ENCODE data around the genes NNAT and RALGAPB.

- RAMPAGE, long total RNA: no peak
- RRBS: 85% methylated on average over 8 of the region's 50 CpGs
PRO-cap:
- standard: no peak
- CoPRO, capped RNA only, 2 experiments: no peak in any of the 2 experiments
- CoPRO, capped and uncapped RNA, 2 experiments: no peak in any of the 2 experiments
- CoPRO, uncapped RNA only, 2 experiments: no peak in any of the 2 experiments
CAGE:
- cytosol, long polyA plus RNA: no peak
- long polyA plus RNA: no peak
- nucleolus, long total RNA: no peak
- nucleus, long polyA plus RNA: no peak
Observed at GRCh38 chr20:37403132-37404450, 57.7 kb downstream of the SRC start.

DNA sequence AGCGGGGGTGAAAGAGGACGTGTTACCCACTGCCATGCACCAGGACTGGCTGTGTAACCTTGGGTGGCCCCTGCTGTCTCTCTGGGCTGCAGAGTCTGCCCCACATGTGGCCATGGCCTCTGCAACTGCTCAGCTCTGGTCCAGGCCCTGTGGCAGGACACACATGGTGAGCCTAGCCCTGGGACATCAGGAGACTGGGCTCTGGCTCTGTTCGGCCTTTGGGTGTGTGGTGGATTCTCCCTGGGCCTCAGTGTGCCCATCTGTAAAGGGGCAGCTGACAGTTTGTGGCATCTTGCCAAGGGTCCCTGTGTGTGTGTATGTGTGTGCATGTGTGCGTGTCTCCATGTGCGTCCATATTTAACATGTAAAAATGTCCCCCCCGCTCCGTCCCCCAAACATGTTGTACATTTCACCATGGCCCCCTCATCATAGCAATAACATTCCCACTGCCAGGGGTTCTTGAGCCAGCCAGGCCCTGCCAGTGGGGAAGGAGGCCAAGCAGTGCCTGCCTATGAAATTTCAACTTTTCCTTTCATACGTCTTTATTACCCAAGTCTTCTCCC, 58.7 kb downstream of the SRC start:
- RAMPAGE, long total RNA: no peak
- RRBS: no CpG with 5 or more reads among the region's 8 CpGs
PRO-cap:
- standard: no peak
- CoPRO, capped RNA only, 2 experiments: no peak in any of the 2 experiments
- CoPRO, capped and uncapped RNA, 2 experiments: no peak in any of the 2 experiments
- CoPRO, uncapped RNA only, 2 experiments: no peak in any of the 2 experiments
CAGE:
- cytosol, long polyA plus RNA: no peak
- long polyA plus RNA: no peak
- nucleolus, long total RNA: no peak
- nucleus, long polyA plus RNA: no peak

DNA sequence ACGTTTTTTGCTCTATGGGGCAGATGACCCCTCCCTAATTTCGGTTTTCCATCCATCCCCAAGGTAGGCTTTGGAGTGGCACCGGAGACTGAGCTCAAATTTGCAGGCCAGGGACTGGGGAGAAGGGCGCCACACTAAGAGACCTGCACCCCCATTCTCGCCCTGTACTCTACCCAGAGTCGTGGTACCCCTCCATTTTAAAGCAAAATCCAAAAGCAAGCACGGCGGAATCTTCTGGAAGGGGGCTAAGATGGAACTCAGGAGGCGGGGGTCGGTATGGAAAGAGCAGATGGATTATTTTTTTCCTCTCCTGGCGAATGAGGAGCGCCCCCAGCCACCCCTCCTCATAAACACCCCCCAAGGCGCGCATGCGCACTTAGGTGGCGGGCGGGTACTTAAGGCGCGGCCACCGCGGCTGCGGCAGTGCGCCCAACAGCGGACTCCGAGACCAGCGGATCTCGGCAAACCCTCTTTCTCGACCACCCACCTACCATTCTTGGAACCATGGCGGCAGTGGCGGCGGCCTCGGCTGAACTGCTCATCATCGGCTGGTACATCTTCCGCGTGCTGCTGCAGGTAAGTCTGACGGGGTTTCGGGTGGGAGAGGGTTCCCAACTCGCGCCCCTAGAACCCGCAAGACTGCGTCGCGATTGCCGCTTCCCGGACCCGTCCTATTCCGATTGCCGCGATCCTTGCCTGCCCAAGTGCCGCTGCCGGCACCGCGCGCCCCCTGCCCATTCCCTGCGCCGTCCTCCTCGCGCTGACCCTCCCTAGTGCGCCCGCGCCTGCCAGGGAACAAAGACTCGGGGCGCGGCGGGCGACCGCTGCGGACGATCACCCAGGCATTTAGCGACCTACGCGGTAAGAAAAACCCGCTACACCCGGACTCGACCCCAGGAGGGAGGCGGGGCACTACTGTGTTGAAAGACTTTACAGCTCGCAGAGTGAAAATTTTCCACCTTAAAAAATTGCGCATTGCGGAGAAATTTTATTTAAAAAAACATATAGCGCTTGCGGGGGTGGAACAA, at the start of gene NNAT:
TSS of gene NNAT (plus strand) at position 423 of the 1,028 bp plus-strand sequence.
- RAMPAGE, long total RNA: no peak
- RRBS: 97% methylated on average over 7 of the region's 81 CpGs
PRO-cap:
- standard: no peak
- CoPRO, capped RNA only, 2 experiments: no peak in any of the 2 experiments
- CoPRO, capped and uncapped RNA, 2 experiments: no peak in any of the 2 experiments
- CoPRO, uncapped RNA only, 2 experiments: no peak in any of the 2 experiments
CAGE:
- cytosol, long polyA plus RNA: no peak
- long polyA plus RNA: no peak
- nucleolus, long total RNA: no peak
- nucleus, long polyA plus RNA: no peak

DNA sequence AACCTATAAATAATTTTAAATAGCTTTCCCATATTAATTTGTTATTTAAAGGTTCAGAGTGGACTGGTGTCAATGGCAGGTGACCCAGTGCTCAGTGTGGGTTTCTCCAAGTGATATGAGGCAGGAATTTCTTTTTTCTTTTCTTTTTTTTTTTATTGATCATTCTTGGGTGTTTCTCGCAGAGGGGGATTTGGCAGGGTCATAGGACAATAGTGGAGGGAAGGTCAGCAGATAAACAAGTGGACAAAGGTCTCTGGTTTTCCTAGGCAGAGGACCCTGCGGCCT, 23.6 kb downstream of the CTNNBL1 start:
- RAMPAGE, long total RNA: no peak
- RRBS: no CpG with 5 or more reads among the region's 2 CpGs
PRO-cap:
- standard: no peak
- CoPRO, capped RNA only, 2 experiments: no peak in any of the 2 experiments
- CoPRO, capped and uncapped RNA, 2 experiments: no peak in any of the 2 experiments
- CoPRO, uncapped RNA only, 2 experiments: no peak in any of the 2 experiments
CAGE:
- cytosol, long polyA plus RNA: no peak
- long polyA plus RNA: no peak
- nucleolus, long total RNA: no peak
- nucleus, long polyA plus RNA: no peak

GRCh38 chr20:38083254-38083742, 49.8 kb downstream of the RPRD1B start:
- RAMPAGE, long total RNA: no peak
- RRBS: no CpG with 5 or more reads among the region's 6 CpGs
PRO-cap:
- standard: no peak
- CoPRO, capped RNA only, 2 experiments: no peak in any of the 2 experiments
- CoPRO, capped and uncapped RNA, 2 experiments: no peak in any of the 2 experiments
- CoPRO, uncapped RNA only, 2 experiments: no peak in any of the 2 experiments
CAGE:
- cytosol, long polyA plus RNA: no peak
- long polyA plus RNA: no peak
- nucleolus, long total RNA: no peak
- nucleus, long polyA plus RNA: no peak

GRCh38 chr20:38083743-38084123, 50.2 kb downstream of the RPRD1B start:
- RAMPAGE, long total RNA: no peak
- RRBS: no CpG with 5 or more reads among the region's 6 CpGs
PRO-cap:
- standard: no peak
- CoPRO, capped RNA only, 2 experiments: no peak in any of the 2 experiments
- CoPRO, capped and uncapped RNA, 2 experiments: no peak in any of the 2 experiments
- CoPRO, uncapped RNA only, 2 experiments: no peak in any of the 2 experiments
CAGE:
- cytosol, long polyA plus RNA: no peak
- long polyA plus RNA: no peak
- nucleolus, long total RNA: no peak
- nucleus, long polyA plus RNA: no peak

- RAMPAGE, long total RNA: no peak
- RRBS: no CpG with 5 or more reads among the region's 16 CpGs
PRO-cap:
- standard: no peak
- CoPRO, capped RNA only, 2 experiments: no peak in any of the 2 experiments
- CoPRO, capped and uncapped RNA, 2 experiments: no peak in any of the 2 experiments
- CoPRO, uncapped RNA only, 2 experiments: no peak in any of the 2 experiments
CAGE:
- cytosol, long polyA plus RNA: no peak
- long polyA plus RNA: no peak
- nucleolus, long total RNA: no peak
- nucleus, long polyA plus RNA: no peak
Observed at GRCh38 chr20:38141039-38141432, 24.0 kb downstream of the TGM2 start.

- RAMPAGE, long total RNA: no peak
- RRBS: no CpG with 5 or more reads among the region's 20 CpGs
PRO-cap:
- standard: bidirectional peak, plus-strand start at chr20:38343516, minus-strand start at chr20:38343447
- CoPRO, capped RNA only, 2 experiments: peak in 2 of 2 experiments; most common plus-strand start chr20:38343516 (in 2); most common minus-strand start chr20:38343447 (in 2)
- CoPRO, capped and uncapped RNA, 2 experiments: no peak in any of the 2 experiments
- CoPRO, uncapped RNA only, 2 experiments: no peak in any of the 2 experiments
CAGE:
- cytosol, long polyA plus RNA: no peak
- long polyA plus RNA: no peak
- nucleolus, long total RNA: no peak
- nucleus, long polyA plus RNA: no peak
Observed at GRCh38 chr20:38342992-38343784, 3.1 kb upstream of the LBP start.

- RAMPAGE, long total RNA: no peak
- RRBS: no CpG with 5 or more reads among the region's 14 CpGs
PRO-cap:
- standard: no peak
- CoPRO, capped RNA only, 2 experiments: no peak in any of the 2 experiments
- CoPRO, capped and uncapped RNA, 2 experiments: no peak in any of the 2 experiments
- CoPRO, uncapped RNA only, 2 experiments: peak in 2 of 2 experiments; most common minus-strand start chr20:38425892 (in 2)
CAGE:
- cytosol, long polyA plus RNA: no peak
- long polyA plus RNA: no peak
- nucleolus, long total RNA: no peak
- nucleus, long polyA plus RNA: no peak
Observed at GRCh38 chr20:38425597-38426560, 46.8 kb upstream of the RALGAPB start.

GRCh38 chr20:38472329-38473679, at the start of gene RALGAPB:
RALGAPB (plus strand) TSS chr20:38472843.
- RAMPAGE, long total RNA: no peak
- RRBS: 2% methylated on average over 35 of the region's 95 CpGs
PRO-cap:
- standard: bidirectional peak, plus-strand start at chr20:38472862, minus-strand start at chr20:38472648
- CoPRO, capped RNA only, 2 experiments: peak in 2 of 2 experiments; most common plus-strand start chr20:38472862 (in 2); most common minus-strand start chr20:38472557 (in 1)
- CoPRO, capped and uncapped RNA, 2 experiments: peak in 2 of 2 experiments; most common plus-strand start chr20:38472862 (in 2); most common minus-strand start chr20:38472560 (in 1)
- CoPRO, uncapped RNA only, 2 experiments: peak in 2 of 2 experiments; most common plus-strand start chr20:38472848 (in 1); most common minus-strand start chr20:38472571 (in 1)
CAGE:
- cytosol, long polyA plus RNA: no peak
- long polyA plus RNA: start-site peak on the plus strand at chr20:38472816-38472963, 45 and 90 reads in 2 replicates
- nucleolus, long total RNA: no peak
- nucleus, long polyA plus RNA: start-site peak on the plus strand at chr20:38472813-38472914, 27 and 72 reads in 2 replicates

DNA sequence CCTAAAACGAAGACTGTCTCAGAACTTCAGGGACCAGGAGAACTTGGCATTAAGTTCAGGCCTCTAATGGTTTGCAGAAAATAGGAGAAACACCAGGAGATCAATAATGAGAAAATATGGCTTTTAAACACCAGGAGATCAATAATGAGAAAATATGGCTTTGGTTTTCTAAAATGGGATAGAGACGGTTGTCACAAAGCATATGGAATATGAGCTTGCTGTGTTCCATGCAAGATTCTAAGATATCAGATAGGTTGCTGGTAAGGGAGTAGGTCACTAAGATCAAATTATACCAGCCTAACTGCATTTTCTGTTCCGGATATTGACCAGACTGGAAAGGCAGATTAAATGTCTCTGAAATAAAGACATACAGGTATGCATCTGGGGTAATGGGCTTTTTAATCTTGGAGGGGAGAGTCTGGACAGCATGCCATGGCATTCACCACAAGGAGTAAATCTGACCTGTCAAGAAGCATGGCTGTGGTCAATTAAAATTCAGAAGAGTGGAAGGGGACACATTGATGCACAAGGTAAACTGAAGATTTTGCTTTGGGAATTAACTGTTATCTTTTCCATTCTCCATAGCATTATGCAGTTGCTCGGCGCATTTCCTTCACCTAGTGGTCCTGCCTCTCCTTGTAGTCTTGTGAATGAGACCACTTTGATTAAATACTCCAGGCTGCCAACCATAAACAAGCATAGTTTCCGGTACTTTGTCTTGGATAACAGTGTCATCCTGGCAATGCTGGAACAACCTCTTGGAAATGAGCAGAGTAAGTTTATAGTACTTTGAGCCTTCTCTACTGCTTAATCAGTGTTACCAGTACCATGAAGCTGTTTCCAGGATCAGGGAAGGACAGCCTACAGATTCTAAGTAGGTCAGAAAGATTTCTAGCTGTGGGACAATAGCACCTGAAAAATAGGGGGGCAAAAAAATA, 35.1 kb upstream of the ADIG start:
- RAMPAGE, long total RNA: no peak
- RRBS: no CpG with 5 or more reads among the region's 6 CpGs
PRO-cap:
- standard: no peak
- CoPRO, capped RNA only, 2 experiments: no peak in any of the 2 experiments
- CoPRO, capped and uncapped RNA, 2 experiments: no peak in any of the 2 experiments
- CoPRO, uncapped RNA only, 2 experiments: no peak in any of the 2 experiments
CAGE:
- cytosol, long polyA plus RNA: no peak
- long polyA plus RNA: no peak
- nucleolus, long total RNA: no peak
- nucleus, long polyA plus RNA: no peak

- RAMPAGE, long total RNA: no peak
- RRBS: no CpG with 5 or more reads among the region's 21 CpGs
PRO-cap:
- standard: no peak
- CoPRO, capped RNA only, 2 experiments: no peak in any of the 2 experiments
- CoPRO, capped and uncapped RNA, 2 experiments: no peak in any of the 2 experiments
- CoPRO, uncapped RNA only, 2 experiments: no peak in any of the 2 experiments
CAGE:
- cytosol, long polyA plus RNA: no peak
- long polyA plus RNA: no peak
- nucleolus, long total RNA: no peak
- nucleus, long polyA plus RNA: no peak
Observed at GRCh38 chr20:38779181-38780041, 26.1 kb upstream of the PPP1R16B start.

- RAMPAGE, long total RNA: no peak
- RRBS: no CpG with 5 or more reads among the region's 37 CpGs
PRO-cap:
- standard: no peak
- CoPRO, capped RNA only, 2 experiments: no peak in any of the 2 experiments
- CoPRO, capped and uncapped RNA, 2 experiments: no peak in any of the 2 experiments
- CoPRO, uncapped RNA only, 2 experiments: no peak in any of the 2 experiments
CAGE:
- cytosol, long polyA plus RNA: no peak
- long polyA plus RNA: no peak
- nucleolus, long total RNA: no peak
- nucleus, long polyA plus RNA: no peak
Observed at GRCh38 chr20:38806777-38807740, 1.6 kb downstream of the PPP1R16B start.

DNA sequence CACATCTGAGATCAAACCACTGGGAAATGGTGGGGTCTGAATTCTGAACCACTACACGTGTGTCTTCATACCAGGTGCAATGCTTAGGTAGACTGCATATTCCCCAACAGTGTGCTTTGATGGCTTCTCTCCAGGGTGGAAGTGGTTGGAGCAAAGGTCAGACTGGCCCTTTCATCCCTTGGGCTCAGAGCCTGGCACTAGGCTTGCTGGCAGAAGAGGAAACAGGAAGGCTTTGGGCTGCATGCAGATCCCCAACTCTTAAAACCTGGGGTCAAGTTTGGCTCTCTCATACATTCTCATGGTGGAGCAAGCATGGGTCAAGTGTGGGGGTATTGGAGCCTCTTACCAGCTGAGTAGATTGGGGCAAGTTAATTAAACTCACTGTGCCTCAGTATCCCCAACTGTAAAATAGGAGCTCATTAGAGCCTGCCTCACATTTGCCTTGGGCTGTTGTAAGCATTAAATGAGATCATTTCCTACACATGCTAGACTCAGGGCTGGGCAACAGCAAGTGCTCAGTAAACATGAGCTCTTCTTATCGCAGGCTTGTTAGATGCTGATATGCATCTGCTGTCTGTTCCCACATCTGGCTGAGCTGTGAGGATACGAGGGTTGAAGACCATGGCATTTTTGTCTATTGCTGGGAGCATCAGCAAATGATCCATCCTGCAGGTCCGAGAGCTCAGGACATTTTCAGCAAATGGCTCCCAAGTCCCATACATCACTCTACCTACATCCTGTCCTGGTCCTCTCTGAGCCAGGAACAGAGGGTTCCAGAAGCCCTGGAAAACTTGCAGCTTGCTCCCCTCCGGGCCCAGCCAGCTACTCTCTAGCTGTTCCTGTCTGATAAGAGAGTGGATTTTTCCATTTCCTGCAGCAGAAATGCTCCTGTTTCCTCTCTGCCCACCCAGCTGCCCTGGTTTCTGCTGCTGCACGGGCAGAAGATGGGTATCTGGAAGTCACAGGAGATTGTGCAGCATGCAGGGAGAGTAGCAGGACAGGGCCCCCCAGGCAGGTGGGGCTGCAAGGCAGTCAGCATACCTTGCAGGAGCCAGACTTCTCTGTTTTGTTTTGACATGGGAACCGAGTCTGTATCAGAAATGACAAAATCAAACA, 51.4 kb upstream of the FAM83D start:
- RAMPAGE, long total RNA: no peak
- RRBS: no CpG with 5 or more reads among the region's 7 CpGs
PRO-cap:
- standard: no peak
- CoPRO, capped RNA only, 2 experiments: no peak in any of the 2 experiments
- CoPRO, capped and uncapped RNA, 2 experiments: no peak in any of the 2 experiments
- CoPRO, uncapped RNA only, 2 experiments: no peak in any of the 2 experiments
CAGE:
- cytosol, long polyA plus RNA: no peak
- long polyA plus RNA: no peak
- nucleolus, long total RNA: no peak
- nucleus, long polyA plus RNA: no peak

DNA sequence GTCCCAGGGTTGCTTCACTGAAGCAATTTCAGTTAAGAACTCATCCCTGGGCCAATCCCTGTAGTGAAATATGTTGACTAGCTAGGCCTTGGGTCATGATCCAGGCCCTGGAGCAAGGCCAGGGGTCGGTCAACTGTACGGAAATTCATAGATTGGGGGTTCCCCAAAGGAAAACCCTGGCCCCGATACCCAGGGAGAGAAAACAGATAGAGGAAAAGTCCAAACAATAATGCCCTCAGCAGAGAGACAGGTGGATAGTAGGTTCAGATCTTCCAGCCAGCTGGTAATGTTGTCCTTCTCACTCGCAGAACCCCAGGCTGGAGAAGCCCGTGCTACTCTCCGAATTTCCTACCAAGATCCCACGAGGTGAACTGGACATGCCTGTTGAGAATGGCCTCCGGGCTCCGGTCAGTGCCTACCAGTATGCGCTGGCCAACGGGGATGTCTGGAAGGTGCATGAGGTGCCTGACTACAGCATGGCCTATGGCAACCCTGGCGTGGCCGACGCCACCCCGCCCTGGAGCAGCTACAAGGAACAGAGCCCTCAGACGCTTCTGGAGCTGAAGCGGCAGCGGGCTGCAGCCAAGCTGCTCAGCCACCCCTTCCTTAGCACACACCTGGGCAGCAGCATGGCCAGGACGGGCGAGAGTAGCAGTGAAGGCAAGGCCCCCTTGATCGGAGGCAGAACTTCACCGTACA, 8.2 kb upstream of the FAM83D start:
- RAMPAGE, long total RNA: no peak
- RRBS: no CpG with 5 or more reads among the region's 22 CpGs
PRO-cap:
- standard: no peak
- CoPRO, capped RNA only, 2 experiments: no peak in any of the 2 experiments
- CoPRO, capped and uncapped RNA, 2 experiments: no peak in any of the 2 experiments
- CoPRO, uncapped RNA only, 2 experiments: no peak in any of the 2 experiments
CAGE:
- cytosol, long polyA plus RNA: no peak
- long polyA plus RNA: no peak
- nucleolus, long total RNA: no peak
- nucleus, long polyA plus RNA: no peak

GRCh38 chr20:39338945-39339204, 376.7 kb downstream of the DHX35 start:
- RAMPAGE, long total RNA: no peak
PRO-cap:
- standard: no peak
- CoPRO, capped RNA only, 2 experiments: no peak in any of the 2 experiments
- CoPRO, capped and uncapped RNA, 2 experiments: no peak in any of the 2 experiments
- CoPRO, uncapped RNA only, 2 experiments: no peak in any of the 2 experiments
CAGE:
- cytosol, long polyA plus RNA: no peak
- long polyA plus RNA: no peak
- nucleolus, long total RNA: no peak
- nucleus, long polyA plus RNA: no peak

DNA sequence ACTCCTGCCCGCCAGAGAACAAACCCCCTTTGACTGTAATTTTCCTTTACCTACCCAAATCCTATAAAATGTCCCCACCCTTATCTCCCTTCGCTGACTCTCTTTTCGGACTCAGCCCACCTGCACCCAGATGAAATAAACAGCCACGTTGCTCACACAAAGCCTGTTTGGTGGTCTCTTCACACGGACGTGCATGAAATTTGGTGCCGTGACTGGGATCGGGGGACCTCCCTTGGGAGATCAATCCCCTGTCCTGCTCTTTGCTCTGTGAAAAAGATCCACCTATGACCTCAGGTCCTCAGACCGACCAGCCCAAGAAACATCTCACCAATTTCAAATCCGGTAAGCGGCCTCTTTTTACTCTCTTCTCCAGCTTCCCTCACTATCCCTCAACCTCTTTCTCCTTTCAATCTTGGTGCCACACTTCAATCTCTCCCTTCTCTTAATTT, 419.7 kb downstream of the MAFB start:
- RAMPAGE, long total RNA: no peak
- RRBS: no CpG with 5 or more reads among the region's 11 CpGs
PRO-cap:
- standard: no peak
- CoPRO, capped RNA only, 2 experiments: no peak in any of the 2 experiments
- CoPRO, capped and uncapped RNA, 2 experiments: no peak in any of the 2 experiments
- CoPRO, uncapped RNA only, 2 experiments: no peak in any of the 2 experiments
CAGE:
- cytosol, long polyA plus RNA: no peak
- long polyA plus RNA: no peak
- nucleolus, long total RNA: no peak
- nucleus, long polyA plus RNA: no peak